AG04450 (cell line): Measurements from ENCODE around the genes CYP27A1 and WNT6.

- CAGE, long polyA plus RNA = no peak
- RRBS = no CpG with 5 or more reads among the region's 8 CpGs
Measured at GRCh38 chr2:217931091-217931750, 71.6 kb downstream of the TNS1 start.

DNA sequence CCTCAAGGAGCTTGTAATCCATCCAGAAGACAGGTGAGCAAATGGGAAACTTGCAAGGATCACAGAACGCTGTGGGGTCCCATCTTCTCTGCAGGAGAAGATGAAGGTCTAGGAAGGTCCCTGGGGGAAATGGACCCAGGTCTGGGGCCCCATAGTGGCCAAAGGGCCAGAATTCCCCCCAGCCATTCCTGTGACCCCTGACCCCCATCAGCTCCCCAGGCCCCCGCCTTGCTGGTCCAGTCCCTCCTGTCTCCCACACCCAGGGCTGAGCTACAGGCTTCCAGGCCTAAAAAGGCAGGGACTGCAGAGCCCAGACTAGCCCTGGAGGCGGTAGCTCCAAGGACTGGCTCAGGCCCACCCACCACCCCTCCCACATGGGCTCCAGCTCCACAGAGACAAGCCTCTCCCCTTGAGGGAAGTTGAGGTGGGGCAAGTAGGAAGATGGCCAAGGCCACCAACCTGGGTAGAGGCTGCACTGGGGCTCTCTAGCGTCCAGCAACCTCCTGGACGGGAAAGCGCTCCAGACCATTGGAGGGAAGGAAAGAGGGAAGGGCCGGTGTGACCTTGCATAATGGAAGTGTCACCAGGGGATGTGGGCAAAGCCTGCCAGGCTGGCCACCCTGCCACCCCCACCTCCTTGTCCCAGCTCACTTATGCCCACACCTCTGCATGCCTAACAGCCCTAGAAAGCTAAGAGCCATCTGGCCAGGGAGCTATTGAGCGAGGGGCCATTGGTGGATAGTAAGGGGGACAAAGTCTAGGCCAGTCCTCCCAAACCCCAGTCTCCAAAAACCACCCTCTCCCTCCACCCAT is 63.1 kb downstream of the TNS1 start:
- CAGE, long polyA plus RNA = no peak
- RRBS = no CpG with 5 or more reads among the region's 8 CpGs

DNA sequence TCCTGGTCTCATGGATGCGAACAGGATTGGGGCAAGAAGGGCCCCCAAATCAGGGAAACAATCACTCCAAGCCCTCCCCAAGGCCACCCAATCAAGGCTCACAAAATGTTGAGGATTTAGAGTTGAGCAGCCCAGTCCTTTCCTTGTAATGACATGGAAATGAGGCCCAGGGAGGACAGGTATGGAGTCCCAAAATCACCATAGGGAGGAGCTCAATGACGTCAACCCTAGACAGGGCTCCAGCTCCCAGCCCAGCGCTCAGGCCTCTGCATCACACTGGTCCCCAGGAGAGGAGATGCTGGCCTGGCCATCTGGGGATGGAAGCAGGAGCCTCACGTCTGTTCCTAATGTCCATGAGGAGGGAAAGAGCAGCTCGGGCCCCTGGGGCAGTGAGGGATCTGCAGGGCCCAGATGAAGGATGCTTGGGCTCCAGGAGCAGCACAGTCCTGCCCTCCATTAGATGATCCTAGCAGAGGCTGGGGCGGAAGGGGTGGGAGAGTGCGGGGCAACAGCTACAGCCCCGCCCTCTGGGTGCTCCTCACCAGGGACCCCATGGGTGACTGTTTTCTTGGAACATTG is 49.9 kb downstream of the TNS1 start:
- CAGE, long polyA plus RNA = no peak
- RRBS = no CpG with 5 or more reads among the region's 8 CpGs

DNA sequence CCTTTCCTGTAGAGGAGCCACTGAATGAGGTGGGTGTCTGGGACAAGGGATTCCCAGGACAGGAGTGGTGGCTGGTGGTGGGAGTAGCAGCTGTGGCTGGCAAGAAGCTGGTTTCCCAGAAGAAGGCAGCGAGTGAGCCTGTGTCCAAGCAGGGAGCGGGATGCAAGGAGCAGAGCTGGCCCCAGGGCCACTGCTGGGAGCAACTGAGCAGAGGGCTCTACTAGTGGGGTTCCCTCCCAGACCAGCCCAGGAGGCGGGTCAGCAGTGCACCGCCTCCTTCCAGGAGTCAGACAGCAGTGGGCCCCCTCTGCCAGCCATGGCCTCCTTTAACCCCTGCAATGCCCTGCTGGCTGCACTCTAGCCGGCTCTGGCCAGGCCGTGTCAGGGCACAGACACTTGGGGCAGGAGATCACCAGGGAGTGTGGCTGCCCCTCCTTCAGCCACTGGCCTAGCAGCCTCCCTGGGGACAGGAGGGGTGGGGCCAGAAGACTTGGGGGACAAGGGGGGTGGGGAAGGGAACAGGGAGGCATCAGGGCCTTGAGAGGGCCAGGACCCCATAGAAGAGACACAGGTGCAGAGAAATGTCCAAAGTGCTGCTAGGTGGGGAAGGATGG is 3.4 kb upstream of the RUFY4 start:
- CAGE, long polyA plus RNA = no peak
- RRBS = no CpG with 5 or more reads among the region's 6 CpGs

DNA sequence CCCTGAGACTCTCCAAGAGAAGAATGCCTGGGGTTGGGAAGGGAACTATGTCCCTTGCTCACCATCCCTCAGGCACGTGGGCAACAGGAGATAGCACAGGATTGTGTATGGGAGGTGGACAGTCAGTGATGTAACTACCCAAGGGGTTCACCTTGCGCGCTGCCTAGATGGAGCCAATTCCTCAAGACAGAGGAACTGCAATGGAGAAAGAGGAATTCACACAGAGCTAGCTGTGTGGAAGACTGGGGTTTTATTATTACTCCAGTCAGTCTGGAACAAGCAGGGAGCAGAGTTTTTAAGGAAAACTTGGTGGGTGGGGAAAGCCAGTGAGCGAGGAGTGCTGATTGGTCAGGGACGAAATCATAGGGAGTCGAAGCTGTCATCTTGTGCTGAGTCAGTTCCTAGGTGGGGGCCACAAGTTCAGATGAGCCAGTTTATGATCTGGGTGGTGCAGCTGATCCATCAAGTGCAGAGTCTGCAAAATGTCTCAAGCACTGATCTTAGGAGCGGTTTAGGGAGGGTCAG is 13.9 kb upstream of the CXCR1 start:
- CAGE, long polyA plus RNA = no peak
- RRBS = no CpG with 5 or more reads among the region's 7 CpGs

DNA sequence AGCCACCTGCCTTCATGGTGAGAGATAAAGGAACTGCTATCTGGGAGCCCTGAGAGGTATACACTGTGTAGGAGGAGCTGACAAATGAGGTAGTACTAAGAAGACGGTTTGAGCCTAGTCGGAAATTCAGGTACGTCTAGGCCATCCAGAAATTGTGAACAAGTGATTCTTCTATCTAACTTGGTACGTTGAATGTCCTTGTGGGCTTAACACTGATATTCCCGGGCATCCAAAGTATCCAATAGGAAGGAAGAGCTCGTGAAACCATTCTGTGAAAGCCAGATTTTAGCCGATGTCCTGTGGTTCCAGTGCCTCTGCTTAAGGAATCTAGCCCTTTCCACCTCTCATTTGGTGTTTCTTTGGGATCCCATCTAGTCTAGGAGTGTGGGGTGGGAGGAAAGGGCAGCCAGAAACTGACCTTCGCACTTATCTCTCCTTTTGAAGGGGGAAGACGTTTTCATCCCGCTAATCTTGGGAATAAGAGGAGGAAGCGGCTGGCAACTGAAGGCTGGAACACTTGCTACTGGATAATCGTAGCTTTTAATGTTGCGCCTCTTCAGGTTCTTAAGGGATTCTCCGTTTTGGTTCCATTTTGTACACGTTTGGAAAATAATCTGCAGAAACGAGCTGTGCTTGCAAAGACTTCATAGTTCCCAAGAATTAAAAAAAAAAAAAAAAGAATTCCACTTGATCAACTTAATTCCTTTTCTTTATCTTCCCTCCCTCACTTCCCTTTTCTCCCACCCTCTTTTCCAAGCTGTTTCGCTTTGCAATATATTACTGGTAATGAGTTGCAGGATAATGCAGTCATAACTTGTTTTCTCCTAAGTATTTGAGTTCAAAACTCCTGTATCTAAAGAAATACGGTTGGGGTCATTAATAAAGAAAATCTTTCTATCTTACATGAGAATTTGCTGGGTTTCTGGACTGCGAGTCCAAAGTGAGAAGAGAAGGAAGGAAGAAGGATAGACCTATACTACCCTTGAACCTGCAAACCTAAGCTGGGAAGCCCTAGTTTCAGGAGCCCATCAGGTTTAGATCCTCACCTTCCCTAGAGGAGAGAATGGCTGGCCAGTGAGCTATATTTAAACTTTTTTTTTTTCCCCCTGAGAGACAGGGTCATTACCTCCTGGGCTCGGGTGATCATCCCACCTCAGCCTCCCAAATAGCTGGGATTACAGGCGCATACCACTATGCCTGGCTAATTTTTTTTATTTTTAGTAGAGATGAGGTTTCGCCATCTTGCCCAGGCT is 6.9 kb upstream of the GPBAR1 start:
- CAGE, long polyA plus RNA = no peak
- RRBS = no CpG with 5 or more reads among the region's 22 CpGs

DNA sequence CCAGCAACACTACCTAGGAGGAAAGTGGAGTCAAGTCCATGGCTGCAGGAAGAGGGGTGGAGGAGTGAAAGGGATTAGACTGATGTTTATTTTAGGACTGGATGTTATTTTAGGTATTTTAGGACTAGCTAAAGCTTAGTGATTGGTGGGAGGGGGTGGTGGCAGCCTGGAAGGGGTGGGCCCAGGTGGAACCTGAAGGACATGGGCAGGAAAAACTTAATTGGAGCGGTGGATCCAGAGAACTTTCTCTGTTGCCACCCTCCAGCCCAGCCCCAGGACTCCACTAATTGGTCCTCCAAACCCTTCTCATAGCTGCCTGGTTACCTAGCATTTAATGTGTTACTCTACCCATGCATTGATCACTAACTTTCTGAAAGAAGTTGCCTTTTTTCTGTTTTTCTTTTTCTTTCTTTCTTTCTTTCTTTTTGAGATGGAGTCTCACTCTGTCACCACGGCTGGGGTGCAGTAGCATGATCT is 4.0 kb upstream of the TMBIM1 start:
- CAGE, long polyA plus RNA = no peak
- RRBS = no CpG with 5 or more reads among the region's 2 CpGs

DNA sequence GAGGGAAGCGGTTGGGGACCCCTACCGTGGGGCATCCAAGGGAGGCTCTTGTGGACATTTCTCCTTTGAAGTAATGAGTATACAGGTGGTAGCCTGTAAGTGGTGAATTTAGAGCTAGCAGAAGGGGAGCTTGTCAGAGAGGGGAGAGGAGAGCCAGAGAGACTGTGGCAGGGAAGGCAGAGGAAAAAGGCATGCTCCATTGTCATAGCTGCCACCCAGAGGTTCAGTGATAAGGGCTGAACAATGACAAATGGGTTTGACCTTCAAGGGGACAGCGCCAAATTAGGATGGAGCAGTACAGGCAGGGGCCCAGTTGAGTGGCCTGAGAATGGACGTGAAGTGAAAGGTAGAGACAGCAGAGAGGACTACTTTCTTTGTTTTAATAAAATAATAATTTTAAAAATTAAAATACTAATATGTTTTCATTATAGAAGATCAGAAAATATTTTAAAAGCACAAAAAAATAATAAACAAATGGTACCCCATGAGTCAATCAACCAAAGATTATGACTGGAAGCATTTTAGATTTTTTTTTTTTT is 15.4 kb upstream of the TMBIM1 start:
- CAGE, long polyA plus RNA = no peak
- RRBS = no CpG with 5 or more reads among the region's 4 CpGs

GRCh38 chr2:218377972-218378585 is 4.0 kb upstream of the SLC11A1 start:
- CAGE, long polyA plus RNA = no peak
- RRBS = no CpG with 5 or more reads among the region's 9 CpGs

DNA sequence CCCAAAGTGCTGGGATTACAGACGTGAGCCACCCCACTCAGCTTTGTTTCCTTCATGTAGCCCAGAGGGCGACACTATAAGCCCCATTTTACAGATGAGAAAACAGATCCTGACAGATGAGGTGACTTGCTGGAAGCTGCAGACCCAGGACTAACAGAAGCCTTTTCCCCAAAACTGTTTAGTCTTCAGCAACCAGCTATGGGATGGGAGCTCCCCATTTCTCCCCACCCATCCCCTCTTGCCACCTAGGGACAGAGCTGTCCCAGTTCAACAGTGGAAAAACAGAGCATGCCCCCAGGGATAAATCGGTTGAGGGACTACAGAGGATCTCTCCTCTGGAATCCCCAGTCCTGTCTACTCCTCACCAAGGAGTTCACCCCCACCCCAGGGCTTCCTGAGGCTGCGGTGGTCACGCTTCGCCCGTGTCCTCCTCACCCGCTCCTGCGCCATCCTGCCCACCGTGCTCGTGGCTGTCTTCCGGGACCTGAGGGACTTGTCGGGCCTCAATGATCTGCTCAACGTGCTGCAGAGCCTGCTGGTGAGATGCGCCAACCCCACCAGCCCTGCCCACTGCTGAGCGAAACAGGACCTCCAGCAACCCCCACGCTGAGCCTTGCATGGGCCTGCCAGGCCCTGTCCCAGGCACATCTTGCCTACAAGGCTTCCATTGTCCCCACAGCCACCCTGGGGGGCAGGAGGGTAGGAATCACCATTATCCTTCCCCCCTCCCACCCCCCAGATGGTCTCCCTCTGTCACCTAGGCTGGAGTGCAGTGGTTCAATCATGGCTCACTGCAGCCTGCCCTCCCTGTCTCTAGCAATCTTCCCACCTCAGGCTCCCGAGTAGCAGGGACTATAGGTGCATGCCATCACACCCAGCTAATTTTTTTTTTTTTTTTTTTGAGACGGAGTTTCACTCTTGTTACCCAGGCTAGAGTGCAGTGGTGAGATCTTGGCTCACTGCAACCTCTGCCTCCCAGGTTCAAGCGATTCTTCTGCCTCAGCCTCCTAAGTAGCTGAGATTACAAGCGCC is 6.8 kb upstream of the CTDSP1 start:
- CAGE, long polyA plus RNA = no peak
- RRBS = no CpG with 5 or more reads among the region's 21 CpGs

DNA sequence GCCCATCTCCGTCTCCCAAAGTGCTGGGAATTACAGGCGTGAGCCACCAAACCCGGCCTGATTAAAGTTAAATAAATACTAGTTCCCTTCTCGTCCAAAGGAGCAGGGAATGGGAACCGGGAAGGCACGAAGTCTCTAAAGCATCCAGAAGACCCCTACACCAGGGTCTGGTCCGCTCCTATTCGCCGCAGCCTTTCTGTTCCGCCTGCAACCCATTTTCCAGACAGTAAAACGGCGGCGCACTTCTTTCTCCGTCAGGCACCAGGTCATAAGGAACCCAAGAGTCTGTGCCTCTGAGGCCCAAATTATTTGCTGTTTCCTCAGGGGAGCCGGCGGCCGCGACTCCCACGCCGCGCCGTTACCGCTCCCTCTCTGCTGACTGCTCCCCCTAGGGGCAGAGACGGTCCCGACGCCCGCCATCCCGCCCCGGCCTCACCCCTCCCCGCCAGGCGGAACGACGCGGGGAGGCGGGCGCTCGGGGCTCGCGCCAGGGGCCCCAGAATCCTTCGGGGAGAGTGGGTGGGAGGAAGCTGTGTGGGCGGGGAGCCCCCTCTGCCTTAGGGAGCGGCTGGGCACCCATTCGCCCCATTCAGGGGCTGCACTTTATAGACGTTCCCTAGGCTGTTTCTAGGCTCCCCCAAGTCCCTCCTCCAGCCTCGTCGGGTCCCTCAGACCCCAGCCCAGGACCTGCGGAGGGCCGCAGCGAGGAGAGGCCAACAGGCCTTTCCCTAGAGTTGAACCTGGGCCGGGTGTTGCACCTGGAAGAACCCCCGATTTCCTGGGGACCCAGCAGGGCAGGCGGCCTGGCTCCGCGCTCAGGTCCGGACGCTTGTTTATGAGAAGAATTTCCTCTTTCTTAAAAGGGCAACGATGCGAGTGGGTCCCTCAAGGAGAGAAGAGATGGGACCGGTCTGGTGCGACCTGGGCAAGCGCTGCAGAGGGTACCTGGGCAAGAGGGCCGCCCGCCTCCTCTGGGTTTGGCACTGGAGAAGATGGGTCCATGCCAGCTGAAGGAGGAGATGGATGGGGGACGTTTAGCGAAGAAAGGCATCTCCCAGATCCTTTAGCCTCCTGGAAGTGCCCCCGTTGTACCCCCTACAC is 3.6 kb upstream of the CTDSP1 start:
- CAGE, long polyA plus RNA = no peak
- RRBS = 2% methylated on average over 24 of the region's 66 CpGs

DNA sequence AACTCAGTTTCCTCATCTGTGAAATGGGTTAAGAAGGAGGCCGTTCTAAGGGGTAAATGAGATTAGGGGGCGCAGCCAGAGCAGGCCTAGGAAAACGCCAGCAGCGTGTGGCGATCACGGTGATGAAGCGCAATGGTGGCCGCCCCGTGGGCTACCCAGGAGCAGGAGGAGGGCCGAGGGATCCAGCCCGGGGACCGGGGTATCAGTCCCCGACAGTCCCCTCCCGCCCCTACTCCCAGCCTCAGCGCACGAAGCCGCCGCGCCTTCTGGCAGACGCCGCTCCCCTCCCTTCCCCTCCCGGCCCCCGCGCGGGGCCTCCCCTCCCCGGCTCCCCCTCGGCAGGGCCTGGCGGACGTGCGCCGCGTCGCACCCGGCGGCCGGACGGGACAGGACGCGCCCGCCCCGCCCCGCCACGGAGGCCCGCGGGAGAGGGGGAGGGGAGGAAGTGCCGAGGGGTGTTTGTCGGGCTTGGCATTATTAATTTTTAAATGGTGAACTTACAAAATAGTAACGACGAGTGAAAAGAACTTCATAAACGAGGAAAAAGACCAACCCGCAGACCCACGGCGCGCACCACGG is 1.3 kb upstream of the CTDSP1 start:
- CAGE, long polyA plus RNA = no peak
- RRBS = 3% methylated on average over 15 of the region's 55 CpGs

DNA sequence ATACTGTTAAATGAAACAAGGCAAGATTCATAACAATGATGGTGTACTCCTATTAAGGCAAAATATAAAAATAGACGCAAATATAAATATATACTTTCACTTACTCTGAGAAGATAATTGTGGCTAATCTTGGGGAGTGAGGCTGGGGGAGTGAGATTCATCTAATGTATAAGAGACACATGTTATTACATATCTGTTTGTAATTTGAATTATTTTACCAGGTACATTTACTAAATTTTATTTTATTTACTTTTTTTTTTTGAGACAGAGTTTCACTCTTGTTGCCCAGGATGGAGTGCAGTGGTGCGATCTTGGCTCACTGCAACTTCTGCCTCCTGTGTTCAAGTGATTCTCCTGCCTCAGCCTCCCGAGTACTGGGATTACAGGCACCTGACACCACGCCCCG is 8.9 kb upstream of the VIL1 start:
- CAGE, long polyA plus RNA = no peak
- RRBS = no CpG with 5 or more reads among the region's 5 CpGs

DNA sequence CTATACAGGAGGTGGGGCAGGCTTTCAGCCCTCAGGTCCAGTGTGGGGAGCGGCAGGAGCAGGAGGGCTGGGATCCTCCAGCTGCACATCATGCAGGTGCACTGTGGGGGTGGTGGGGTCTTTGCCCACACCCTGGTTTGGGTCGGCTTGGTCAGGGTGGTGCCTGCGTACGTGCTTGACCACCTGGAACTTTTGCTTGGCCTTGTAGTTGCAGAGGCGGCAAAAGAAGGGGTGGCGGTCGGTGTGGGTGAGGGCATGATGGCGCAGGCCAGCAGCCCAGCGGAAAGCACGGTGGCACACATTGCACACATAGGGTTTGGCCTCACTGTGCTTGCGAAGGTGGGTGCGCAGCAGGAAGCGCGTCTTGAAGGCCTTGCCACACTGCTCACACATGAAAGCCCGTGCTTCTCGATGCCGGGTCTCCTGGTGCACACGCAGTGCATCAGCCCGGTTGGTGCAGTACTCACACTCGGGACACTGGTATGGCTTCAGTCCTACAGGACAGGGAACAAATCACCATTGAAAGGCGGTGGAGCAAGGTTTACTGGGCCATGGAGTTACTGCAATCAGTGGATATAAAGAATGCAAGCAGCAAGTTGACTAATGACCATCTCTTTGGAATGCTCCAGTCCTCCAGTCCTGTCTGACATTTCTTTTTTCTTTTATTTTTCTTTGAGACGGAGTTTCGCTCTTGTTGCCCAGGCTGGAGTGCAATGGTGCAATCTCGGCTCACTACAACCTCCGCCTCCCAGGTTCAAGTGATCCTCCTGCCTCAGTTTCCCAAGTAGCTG is 20.9 kb downstream of the ZNF142 start:
- CAGE, long polyA plus RNA = no peak
- RRBS = no CpG with 5 or more reads among the region's 25 CpGs

DNA sequence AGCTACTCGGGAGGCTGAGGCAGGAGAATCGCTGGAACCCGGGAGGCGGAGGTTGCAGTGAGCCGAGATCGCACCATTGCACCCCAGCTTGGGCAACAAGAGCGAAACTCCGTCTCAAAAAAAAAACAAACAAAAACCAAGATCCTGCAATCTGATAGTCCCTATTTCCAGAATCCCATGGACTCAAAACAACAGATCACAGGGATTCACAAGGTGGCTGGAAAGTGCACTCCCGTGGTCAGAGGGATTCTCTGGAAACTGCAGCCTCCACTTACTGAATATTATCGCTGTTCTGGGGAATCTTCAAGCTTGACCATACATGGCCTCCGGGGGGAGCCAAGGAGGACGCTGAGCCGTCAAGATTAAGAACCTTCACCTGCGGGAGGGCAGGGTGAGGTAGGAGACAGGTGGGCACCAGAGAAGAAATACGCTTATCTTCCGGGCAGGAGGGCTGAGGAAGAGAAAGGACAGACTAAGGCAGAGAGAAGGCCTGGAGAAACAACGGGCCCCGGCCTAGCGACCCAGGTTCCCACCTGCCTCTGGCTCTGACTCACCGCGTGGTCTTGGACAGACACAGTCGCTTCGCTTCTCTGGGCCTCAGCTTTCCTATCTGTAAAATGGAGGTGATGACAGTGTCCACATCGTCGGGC is 872 bp downstream of the ZNF142 start:
- CAGE, long polyA plus RNA = no peak
- RRBS = 8% methylated on average over 7 of the region's 25 CpGs

- CAGE, long polyA plus RNA = no peak
- RRBS = no CpG with 5 or more reads among the region's 16 CpGs
Measured at GRCh38 chr2:218659834-218660286, 377 bp downstream of the BCS1L start.

- CAGE, long polyA plus RNA = no peak
- RRBS = 5% methylated on average over 15 of the region's 62 CpGs
Measured at GRCh38 chr2:218781432-218782231, at the start of gene CYP27A1. Gene CYP27A1 (plus strand): TSS chr2:218782147.

GRCh38 chr2:218859294-218860009 is at the start of gene WNT6:
Gene WNT6 (plus strand): TSS chr2:218859805.
- CAGE, long polyA plus RNA = no peak
- RRBS = 3% methylated on average over 50 of the region's 84 CpGs

- CAGE, long polyA plus RNA = no peak
- RRBS = 3% methylated on average over 16 of the region's 51 CpGs
Measured at GRCh38 chr2:218896818-218897820, 16.5 kb downstream of the WNT10A start.

DNA sequence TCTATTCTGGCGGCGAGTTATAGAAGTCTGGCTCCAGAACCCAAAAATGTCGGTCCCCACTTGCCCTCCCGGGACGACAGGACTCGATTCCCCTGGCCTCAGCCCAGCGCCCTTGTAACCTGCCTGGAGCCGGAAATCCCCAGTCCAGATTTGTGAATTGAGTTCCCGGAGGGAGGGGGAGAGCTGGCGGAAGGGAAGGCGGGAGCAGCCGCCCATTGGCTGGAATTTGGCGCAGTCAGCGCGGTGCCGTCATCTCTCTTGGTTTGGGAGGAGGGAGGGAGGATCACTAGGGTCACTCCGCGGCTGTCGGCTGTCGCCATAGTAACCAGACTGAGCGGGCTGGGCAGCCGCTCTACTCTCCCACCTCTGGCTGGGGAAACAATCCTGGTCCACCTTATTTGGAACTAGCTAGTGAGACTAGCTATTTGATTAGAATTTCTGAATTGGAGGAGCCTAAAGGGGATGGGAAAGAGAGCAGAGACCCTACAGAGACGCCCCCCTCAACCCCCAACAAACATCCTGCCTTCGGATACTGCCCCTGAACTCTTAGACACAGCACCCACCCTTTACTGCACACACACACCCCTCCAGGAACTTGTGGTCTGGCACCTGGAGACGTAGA is 3.8 kb downstream of the CDK5R2 start:
- CAGE, long polyA plus RNA = no peak
- RRBS = 4% methylated on average over 6 of the region's 25 CpGs